ENCODE measurements around the gene RBM34.

- PRO-cap, 7 experiments, result peak in 2 of 7 experiments; most common plus-strand start chr1:234759159 (in 2); most common minus-strand start chr1:234758901 (in 2)
Measured at GRCh38 chr1:234758481-234759350, 148.7 kb upstream of the IRF2BP2 start.

DNA sequence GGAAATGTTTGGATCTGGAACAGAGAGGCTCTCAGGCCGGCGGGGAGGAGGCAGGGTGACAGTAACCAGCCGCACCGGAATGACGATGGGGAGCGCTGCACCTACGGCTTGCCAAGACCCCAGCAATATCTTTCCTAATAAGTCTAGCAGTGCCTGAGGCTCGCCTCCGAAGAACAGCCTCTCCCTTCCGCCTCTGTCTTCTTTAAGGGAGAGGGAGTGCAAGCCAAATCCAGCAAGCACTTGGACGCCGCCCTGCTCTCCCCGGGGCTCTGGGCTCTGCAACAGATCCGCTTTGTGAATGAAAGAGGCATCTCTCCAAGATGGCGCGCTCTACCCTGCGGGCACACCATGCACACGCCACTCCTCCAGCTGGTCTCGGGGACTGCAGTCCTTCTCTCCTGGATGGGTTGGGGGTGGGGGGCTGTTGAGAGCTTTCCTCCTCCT is 206.5 kb upstream of the IRF2BP2 start:
- PRO-cap, 7 experiments, result no peak in any of the 7 experiments

DNA sequence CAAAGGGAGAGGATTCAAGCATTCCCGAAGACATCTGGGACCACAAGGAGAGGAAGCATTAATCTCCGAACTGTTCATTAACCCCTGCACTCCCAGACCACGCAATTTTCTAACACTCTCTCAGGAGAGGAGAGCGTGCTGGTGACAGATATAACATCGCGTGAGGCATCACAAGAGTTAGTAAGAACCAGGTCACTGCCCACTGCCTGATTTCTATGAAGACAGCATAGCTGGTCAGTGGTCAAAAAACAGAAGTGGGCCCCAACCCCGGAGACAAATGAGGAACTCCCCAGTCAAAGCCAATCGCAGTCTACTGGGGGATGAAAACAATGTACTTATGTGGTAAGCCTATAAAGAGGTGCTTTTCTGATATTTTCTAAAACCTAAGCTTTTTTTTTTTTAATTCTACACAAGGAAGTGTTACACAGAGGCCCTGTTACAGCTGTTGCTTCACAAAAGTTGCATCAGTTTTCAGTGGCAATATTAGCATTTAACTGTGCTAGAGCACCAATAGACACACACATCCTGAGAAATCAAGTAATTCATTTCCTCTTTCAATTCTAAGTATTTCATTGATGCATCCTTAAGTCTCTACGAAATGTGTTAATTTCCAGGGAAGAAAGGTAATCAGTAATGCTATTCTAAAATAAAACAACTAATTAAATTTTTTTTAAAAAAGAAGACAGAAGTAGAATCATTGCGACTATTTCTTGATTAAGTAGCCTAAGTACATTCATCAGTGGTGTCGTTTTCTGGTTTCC is 231.9 kb upstream of the IRF2BP2 start:
- PRO-cap, 7 experiments, result no peak in any of the 7 experiments

DNA sequence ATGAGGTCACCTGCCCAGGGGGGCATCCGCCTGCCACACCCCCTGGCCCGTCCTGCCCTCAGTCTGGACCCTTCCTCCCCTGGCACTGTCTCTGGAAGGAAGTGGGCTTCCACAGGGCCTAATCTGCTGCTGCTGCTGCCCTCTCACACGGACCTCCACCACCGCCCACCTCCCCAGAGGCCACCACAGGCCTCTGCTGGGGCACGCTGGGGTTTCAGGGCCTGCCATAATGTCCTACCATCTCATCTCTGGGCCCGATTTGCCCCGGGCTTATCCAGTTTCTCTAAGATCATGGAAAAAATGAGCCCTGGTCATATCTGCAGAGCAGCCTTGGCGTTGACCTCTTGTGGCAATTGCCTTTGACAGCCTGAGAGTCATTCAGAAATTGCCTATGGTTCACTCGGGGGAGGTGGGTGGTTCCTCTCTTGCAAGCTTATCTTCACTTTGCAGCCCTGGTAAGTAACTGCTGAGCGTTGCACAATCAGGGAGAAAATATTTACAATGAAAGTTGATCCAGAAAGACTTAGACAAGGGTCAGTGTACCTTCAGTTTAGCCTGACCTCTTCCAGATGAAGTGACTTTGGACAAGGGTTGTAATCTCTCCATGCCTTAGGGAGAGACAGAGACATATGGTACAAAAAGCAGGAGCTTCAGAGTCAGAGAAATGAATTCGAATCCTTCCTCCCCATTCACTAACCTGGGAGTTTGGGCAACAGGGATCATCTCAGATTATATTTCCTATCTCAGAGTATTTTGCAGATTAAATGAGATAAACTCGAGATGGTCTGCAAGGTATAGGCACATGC is 252.4 kb downstream of the TOMM20 start:
- PRO-cap, 7 experiments, result no peak in any of the 7 experiments

DNA sequence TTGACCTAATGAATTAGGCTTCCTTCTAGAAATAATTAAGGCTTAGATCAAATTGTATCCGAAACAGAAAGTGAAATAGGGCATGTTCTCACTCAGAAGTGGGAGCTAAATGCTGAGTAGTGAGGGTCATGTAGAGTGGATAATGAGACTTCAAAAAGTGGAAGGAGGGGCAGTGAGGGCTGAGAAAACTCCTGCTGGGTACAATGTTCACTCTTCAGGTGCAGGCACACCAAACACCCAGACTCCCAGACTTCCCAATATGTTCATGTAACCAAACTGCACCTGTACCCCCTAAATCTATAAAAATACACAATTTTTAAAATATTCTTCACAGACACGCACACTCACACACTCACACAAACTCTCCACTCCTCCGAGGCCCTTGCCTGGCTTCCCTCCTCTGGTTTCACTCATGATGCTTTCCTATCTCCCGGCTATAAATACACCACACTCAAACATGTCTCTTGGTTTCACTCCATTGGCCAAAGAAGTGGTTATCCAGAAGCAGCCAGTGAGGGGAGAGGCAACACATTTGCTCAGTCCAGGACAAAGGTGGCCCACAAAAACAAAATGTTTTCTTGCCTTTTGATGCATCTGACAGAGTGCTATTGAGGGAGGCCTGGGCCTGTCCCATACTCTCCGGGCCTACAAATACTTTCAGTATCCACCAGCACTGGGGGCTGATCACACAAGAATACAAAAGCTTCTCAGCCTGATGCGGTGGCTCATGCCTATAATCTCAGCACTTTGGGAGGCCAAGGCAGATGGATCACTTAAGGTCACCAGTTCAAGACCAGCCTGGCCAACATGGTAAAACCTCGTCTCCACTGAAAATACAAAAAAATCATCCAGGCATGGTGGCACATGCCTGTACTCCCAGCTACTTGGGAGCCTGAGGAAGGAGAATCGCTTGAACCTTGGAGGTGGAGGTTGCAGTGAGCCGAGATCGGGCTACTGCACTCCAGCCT is 249.1 kb downstream of the TOMM20 start:
- PRO-cap, 7 experiments, result no peak in any of the 7 experiments

GRCh38 chr1:234954910-234956280 is 173.2 kb downstream of the TOMM20 start:
- PRO-cap, 7 experiments, result no peak in any of the 7 experiments

- PRO-cap, 7 experiments, result peak in 7 of 7 experiments; most common plus-strand start chr1:235012250 (in 5); most common minus-strand start chr1:235011962 (in 7)
Measured at GRCh38 chr1:235011450-235012413, 116.9 kb downstream of the TOMM20 start.

- PRO-cap, 7 experiments, result no peak in any of the 7 experiments
Measured at GRCh38 chr1:235034760-235035317, 93.8 kb downstream of the TOMM20 start.

DNA sequence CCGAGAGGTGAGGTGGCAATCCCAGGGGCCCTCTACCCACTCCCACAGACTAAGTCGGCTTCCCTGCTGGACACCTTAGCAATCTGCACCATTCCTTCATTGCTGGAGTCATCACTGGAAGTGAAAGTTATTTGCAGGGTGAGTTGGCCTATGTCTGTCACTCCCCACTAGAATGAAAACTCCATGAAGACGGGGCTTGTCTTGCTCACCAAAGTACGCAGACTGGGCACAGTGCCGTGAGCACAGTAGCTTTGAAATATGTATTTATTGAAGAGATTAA is 52.6 kb downstream of the TOMM20 start:
- PRO-cap, 7 experiments, result no peak in any of the 7 experiments

DNA sequence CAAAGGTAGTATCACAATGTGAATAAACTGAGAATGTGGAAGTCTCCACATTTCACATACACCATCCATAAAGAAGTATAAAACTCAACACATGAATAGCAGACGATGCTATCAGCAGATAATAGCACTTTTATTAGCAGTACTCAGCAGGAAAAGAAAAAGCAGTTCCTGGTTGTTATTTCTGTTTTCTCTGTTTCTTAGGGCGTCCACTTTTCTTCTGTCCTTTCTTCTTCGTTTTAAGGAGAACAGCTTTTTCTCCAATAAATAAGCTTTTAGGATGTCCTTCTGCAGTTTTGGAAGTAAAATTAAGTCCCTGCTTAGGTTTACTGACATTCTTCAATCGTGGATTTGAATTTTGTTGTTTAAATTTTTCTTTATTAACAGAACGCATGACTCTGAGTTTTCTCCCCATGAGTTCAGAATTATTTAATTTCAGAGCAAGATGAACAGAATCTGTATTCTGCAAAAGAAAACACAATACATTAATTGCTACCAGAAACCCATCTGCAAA is 3.0 kb upstream of the TOMM20 start:
- PRO-cap, 7 experiments, result no peak in any of the 7 experiments

GRCh38 chr1:235160699-235161685 is at the start of gene RBM34:
TSS of gene RBM34 (minus strand) at chr1:235161250.
- PRO-cap, 7 experiments, result peak in 7 of 7 experiments; most common plus-strand start chr1:235161324 (in 7); most common minus-strand start chr1:235161229 (in 5)

- PRO-cap, 7 experiments, result peak in 3 of 7 experiments; most common plus-strand start chr1:235161778 (in 2)
Measured at GRCh38 chr1:235161686-235162116, 651 bp upstream of the RBM34 start.

GRCh38 chr1:235213631-235214223 is 52.7 kb upstream of the RBM34 start:
- PRO-cap, 7 experiments, result peak in 1 of 7 experiments; most common minus-strand start chr1:235213829 (in 1)

- PRO-cap, 7 experiments, result no peak in any of the 7 experiments
Measured at GRCh38 chr1:235421699-235422213, 54.5 kb downstream of the TBCE start.

GRCh38 chr1:235650877-235651593 is 1.5 kb upstream of the GNG4 start:
- PRO-cap, 7 experiments, result no peak in any of the 7 experiments

GRCh38 chr1:235687961-235688473 is 38.4 kb upstream of the GNG4 start:
- PRO-cap, 7 experiments, result no peak in any of the 7 experiments

DNA sequence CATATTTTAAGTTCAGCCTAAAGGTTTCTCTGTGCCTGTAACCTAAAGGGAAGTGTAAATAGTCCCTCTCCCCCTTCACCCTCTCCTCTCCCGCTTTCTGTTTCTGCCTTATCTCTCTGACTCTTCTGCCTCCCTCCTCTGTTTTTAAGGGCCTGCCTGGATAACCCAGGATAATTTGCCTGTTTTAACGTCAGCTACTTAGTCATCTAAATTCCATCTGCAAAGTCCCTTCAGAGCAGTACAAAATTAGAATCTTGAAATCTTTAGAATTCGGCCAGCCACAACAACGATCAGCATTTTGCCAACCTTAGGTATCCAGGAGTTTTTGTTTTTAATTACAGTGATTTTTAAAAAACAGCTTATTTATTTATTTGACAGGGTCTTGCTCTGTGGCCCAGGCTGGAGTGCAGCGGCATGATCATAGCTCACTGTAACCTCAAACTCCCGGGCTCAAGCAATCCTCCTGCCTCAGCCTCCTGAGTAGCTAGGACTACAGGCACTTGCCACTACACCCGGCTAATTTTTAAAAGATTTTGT is 92.4 kb downstream of the NID1 start:
- PRO-cap, 7 experiments, result no peak in any of the 7 experiments

DNA sequence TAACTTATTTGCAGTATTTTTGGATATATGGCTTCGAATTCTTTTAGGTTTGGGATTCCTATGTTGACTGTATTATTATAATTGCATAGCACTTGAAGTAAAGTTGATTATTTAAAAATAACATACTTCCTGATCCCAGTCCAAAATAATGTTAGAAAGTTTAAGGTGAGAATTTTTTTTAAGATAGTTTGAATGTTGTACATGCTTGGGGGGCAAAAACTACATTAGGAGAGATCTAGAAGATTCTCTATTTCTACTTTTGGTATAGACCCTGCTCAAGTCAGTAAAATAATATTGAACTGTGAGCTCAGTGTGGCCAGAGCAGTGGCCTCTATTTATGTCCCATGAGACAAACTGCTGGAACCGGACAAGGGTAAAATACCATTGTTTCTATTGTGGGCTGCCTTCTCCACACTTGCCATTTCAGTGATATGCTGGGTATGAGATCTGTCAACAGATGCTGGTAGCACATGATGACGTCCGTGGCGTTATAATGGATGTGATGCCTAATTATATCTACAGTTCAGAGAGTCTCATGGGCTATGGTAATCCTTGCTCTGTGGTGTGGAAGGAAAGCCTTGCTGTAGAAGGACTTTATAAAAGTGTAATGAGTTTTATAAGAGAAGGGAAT is 2.3 kb downstream of the ACTN2 start:
- PRO-cap, 7 experiments, result no peak in any of the 7 experiments

DNA sequence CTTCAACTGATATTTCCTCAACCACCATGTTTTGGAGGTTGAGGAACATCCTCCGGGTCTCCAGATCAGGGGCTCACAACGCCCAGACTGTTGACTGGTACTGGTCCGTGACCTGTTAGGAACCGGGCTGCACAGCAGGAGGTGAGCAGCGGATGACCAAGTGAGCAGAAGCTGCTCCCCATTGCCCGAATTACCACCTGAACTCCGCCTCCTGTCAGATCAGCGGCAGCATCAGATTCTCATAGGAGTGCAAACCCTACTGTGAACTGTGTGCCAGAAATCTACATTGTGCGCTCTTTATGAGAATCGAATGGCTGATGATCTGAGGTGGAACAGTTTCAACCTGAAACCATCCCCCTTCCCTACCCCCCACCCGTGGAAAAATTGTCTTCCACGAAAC is 24.2 kb downstream of the ACTN2 start:
- PRO-cap, 7 experiments, result no peak in any of the 7 experiments

GRCh38 chr1:237044676-237044979 is 2.6 kb downstream of the RYR2 start:
- PRO-cap, 7 experiments, result no peak in any of the 7 experiments

All from T-cell (primary cell).